ENCODE measurements around a stretch of chr11.

- PRO-cap, result no peak
- RAMPAGE, long total RNA, 3 experiments, result no peak in any of the 3 experiments
These were observed 298.4 kb downstream of the NTM start for GRCh38 chr11:131668709-131669340.

DNA sequence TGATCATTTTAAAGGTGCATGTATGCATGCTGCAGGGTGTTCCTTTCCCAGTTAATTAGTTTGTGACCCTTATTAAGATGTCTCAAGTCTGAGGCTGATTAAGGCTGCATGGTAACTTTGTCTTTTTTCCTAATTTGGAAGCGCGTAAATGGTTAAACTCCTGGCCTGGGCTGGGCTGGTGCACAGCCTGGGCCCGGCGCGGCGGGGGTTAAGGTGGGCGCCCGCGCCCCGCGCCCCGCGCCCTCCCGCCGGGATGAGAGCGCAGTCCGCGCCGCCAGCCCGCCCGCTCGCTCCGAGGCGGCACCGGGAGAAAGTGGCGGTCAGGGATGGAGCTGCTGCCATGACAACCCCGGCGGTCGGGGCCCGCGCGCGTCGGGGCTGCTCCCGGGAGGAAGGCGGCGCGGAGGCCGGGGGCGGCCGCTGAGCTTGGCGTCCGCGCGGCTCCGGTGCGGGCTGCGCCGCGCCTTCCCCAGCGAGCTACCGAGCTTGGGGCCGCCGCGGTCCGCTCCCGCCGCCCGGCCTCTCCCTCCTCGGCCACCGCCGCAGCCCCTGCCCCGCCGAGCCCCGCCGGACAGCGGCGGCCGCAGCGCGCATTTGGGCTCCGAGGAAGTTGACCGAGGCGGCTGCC, 539.9 kb downstream of the NTM start:
- PRO-cap, result no peak
- RAMPAGE, long total RNA, 3 experiments, result no peak in any of the 3 experiments

GRCh38 chr11:131910887-131911821, 540.7 kb downstream of the NTM start:
- PRO-cap, result no peak
- RAMPAGE, long total RNA, 3 experiments, result no peak in any of the 3 experiments

DNA sequence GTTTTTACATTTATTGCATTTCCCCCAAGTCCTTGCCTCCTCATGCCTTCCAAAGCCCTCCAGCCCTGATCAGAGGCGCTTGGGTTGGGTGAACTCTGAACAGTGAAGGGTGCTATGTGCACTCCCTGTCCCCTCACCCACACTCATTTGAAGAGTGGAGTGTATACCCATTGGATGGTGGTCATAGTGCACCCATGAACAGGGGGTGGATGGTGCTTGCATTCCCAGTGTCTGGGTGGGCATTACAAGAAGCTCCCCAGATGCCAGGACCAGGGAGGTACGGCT, 493.0 kb downstream of the OPCML start:
- PRO-cap, result no peak
- RAMPAGE, long total RNA, 3 experiments, result no peak in any of the 3 experiments

GRCh38 chr11:133063837-133065049, 468.1 kb downstream of the OPCML start:
- PRO-cap, result bidirectional peak, plus-strand start at chr11:133064697, minus-strand start at chr11:133064573
- RAMPAGE, long total RNA, 3 experiments, result no peak in any of the 3 experiments

GRCh38 chr11:133854098-133855157, 9.1 kb upstream of the SPATA19 start:
- PRO-cap, result no peak
- RAMPAGE, long total RNA, 3 experiments, result no peak in any of the 3 experiments

DNA sequence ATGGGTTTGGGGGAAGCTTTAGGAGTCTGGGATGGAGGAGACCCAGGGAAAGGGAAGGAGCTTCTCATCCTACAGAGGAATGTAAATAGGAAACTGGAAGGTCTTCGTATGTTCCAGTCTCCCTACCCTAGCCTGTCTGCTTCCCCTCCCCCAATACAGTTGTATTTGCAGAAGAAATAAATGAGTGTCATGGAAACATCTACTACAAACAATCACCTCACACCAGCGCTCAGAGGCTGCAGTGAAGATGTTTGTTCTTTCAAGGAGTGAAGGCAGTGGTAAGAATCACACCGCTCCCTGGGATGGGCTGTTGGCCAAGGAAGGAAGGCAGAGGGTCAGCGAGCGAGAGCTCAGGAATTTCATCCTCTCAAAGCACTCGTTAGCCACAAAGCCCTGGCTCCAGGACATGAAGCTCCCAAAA, 1.1 kb upstream of the IGSF9B start:
- PRO-cap, result no peak
- RAMPAGE, long total RNA, 3 experiments, result no peak in any of the 3 experiments

GRCh38 chr11:134153700-134154326, 70.0 kb downstream of the NCAPD3 start:
- PRO-cap, result no peak
- RAMPAGE, long total RNA, 3 experiments, result no peak in any of the 3 experiments

- PRO-cap, result unidirectional peak, minus-strand start at chr11:134225454
- RAMPAGE, long total RNA, 3 experiments, result start-site peak on the minus strand in 1 of 3 experiments, at chr11:134225439-134225492 at its widest, 40 reads per replicate
These were observed 977 bp downstream of the VPS26B start for GRCh38 chr11:134225315-134225981.

- PRO-cap, result no peak
- RAMPAGE, long total RNA, 3 experiments, result no peak in any of the 3 experiments
These were observed 4.6 kb downstream of the B3GAT1 start for GRCh38 chr11:134407259-134408022.

- PRO-cap, result no peak
- RAMPAGE, long total RNA, 3 experiments, result no peak in any of the 3 experiments
These were observed 68.3 kb upstream of the B3GAT1 start for GRCh38 chr11:134480117-134480948.

GRCh38 chr11:134517672-134518190, 105.7 kb upstream of the B3GAT1 start:
- PRO-cap, result no peak
- RAMPAGE, long total RNA, 3 experiments, result no peak in any of the 3 experiments

DNA sequence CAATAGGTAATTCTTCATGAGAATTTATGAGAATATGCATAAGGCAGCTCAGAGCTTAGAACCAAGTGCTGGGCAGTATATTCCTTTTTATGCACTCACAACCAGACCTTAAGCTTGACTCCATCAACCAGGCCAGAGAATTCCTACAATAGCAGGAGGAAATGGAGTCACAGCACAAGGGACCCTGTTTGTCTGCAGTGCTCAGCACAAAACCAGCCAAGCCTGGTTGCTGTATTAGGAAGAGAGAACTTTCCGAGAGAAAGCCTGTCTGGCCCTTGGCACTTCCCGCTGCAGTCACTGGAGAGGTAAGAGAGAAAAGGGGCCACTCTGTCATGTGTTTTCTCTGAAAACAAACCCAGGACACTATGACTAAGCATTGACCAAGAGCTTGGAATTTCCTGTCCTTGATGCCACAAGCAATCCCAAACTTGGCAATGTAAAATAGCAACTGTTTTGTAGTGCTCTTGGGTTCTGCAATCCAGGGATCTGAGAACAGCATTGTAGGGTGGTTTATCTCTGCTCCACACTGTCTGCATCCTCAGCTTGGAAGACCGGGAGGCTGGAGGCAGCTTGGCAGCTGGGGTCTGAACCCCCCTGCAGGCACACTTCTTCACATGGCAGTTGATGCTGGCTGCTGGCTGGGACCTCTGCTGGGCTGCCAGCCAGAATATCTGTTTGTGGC, 537.0 kb upstream of the B3GAT1 start:
- PRO-cap, result bidirectional peak, plus-strand start at position 476 of the sequence, minus-strand start at position 299 of the sequence
- RAMPAGE, long total RNA, 3 experiments, result no peak in any of the 3 experiments